Vagina (tissue), 1 donor: ENCODE measurements around the genes ATAD3A and PEX10.

- PRO-cap, result no peak
- RAMPAGE, long total RNA, result no peak
Observed at GRCh38 chr1:1422632-1423121, 1.6 kb upstream of the ANKRD65 start.

DNA sequence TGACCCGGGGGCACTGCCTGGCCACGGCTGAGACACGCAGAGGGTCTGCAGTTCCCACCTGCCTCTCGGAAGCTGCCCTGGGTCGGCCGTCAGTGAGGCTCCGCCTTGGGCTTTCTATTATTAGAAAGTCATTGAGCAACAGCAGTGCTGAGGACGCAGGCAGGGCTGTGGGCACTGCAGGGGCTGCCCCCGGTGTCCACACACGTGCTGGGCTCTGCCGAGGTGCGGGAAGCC is 3.2 kb upstream of the ATAD3A start:
- PRO-cap, result no peak
- RAMPAGE, long total RNA, result no peak

GRCh38 chr1:1511627-1512796 is at the start of gene ATAD3A:
ATAD3A (plus strand) TSS chr1:1512162.
- PRO-cap, result bidirectional peak, plus-strand start at chr1:1511789, minus-strand start at chr1:1511711; bidirectional peak, plus-strand start at chr1:1512162, minus-strand start at chr1:1512026
- RAMPAGE, long total RNA, result no peak

DNA sequence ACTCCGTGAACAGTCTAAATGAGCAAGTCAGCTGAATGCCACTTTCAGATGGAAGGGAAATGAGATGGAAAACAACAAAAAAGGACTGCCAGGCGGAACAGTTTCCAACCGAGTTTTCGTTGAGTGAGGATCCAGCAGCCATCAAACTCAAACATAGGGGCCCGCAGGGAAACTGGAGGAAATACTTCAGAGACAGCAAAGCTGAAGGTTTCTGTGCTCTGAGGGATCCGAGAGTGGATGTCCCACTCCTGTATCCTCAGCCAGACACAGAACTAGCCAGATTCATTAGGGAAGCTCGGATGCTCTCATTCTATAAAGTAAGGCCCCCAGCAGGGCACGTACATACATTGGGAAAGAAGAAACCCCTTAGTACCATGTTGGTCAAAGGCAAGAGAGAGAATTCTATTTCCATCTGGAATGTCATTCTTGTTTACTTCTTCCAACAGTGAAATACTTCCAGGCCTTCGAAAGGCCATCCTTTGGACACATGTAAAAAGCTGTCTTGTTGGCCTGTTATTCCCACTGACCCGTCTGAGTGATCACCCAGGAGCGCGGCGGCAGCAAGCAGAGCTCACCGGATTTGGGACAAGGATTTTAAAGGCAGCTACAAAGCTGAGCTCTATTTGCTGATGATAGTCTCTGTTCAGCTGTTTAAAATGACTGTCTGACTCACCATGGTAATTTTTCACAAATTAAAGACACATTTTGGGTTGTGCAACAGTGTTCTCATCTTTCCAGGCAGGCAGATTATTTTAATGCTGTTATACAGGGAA is 3.3 kb upstream of the CDK11B start:
- PRO-cap, result no peak
- RAMPAGE, long total RNA, result no peak

DNA sequence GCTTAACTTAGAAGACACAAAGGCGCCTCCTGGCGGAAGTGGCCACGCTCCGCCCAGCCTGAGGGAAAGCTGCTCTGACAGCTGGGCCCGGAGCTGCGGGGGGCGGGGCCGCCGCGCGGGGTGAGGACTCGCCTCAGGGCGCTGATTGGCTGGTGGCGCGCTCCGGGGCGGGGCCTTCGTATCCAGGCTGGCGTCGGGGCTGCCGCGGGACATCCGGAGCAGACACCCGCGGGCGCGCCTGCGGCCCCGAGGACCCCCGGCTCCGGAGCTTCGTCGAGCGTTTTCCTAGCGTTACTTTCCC is 693 bp upstream of the SLC35E2B start:
- PRO-cap, result no peak
- RAMPAGE, long total RNA, result no peak

- PRO-cap, result no peak
- RAMPAGE, long total RNA, result no peak
Observed at GRCh38 chr1:1756149-1757289, 21.8 kb downstream of the NADK start.

- PRO-cap, result unidirectional peak, plus-strand start at chr1:1777696
- RAMPAGE, long total RNA, result no peak
Observed at GRCh38 chr1:1777433-1778088, 709 bp downstream of the NADK start.

GRCh38 chr1:1790199-1790627 is 11.9 kb upstream of the NADK start:
- PRO-cap, result no peak
- RAMPAGE, long total RNA, result no peak

DNA sequence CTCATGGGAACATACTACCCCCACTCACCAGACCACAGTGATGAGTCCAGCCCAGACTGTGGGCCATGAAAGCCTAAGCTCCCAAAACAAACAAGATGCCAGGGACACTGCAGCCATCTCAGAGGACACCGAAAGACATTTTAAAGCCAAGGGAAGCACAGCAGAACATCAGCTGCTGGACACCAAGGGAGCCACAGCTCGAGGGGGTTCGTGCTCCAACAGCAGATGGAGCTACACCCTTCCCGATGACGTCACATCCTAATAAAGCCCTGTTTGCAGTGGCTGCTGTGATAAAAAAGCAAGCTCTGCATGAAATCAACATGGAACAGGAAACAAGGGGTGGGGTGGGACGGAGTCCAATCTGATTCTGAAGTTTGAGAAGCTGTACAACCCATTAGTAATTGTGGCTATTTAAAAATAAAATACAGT is 32.3 kb downstream of the GNB1 start:
- PRO-cap, result no peak
- RAMPAGE, long total RNA, result no peak

DNA sequence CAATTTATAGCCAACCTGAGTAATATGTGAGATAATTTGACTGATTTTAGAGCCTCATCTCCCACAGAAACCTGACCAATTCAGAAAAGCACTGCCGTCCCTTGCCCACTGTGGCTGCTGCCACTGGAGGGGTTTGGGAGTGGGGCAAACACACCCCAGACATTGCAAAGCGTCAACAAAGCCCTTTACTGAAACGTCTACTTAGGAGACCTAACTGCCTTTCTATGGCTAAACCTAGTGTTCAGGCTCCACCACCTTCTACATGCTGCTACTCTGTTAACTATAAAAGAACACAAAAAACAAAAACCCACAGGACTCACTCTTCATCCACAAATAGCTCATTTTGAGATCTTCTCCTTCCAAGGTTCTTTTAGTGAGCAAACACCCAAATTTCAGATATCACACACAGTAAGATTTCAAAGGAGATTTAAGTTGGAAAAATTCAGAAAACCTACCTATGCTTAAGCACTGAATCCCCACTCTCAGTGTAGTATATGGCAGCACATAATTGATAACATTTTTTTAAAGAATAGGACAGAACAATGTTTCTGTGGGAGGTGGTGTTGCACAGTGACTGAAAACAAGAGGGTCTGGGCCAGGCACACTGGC is 27.5 kb downstream of the GNB1 start:
- PRO-cap, result no peak
- RAMPAGE, long total RNA, result start-site peak on the minus strand centred at position 375 of the sequence, 29 bp wide, 9 reads

DNA sequence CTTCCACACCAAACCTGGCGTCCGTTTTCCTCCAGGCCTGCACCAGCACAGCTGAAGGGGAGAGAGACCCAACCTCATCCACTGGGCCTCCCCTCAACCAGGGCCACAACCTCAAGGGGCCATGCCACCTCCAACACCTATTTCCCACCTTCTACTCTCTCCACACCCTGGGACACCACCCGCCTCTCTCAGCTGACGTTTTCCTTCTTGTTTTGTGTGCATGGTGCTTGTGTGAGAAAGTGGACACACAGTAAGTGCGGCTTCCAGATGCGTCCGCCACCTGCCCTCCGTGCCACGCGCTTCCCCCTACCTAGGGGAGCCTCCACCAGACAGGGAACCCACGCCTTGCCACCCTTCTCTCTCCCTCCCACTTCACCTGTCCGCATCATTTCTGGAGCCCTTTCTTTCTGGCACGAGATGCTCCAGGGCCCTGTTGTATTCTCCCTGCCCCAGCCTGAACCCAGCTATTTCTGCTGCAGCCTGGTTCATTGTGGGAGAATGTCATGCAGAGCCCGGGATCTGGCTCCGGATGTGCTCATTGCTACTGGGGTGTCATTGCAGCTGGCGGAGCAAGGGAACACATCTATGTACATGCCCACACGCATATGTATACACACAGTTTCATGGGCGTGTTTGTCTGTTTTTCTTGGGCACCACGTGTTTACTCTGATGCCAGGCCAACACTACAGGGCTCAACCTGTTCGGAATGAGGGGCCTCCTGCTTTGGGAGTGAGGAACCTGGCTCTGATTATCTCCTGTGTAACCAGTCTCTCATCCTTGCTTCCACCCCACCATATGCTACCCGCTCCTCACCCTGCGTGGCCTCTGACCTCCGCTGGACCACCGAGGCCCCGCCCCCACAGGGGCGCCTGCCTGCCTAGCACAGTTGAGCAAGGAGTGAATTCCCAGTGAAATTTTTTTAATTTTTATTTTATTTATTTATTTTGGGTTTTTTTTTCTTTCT is 1.5 kb upstream of the GNB1 start:
- PRO-cap, result no peak
- RAMPAGE, long total RNA, result no peak

GRCh38 chr1:2037530-2038016 is 12.6 kb upstream of the PRKCZ start:
- PRO-cap, result no peak
- RAMPAGE, long total RNA, result no peak

DNA sequence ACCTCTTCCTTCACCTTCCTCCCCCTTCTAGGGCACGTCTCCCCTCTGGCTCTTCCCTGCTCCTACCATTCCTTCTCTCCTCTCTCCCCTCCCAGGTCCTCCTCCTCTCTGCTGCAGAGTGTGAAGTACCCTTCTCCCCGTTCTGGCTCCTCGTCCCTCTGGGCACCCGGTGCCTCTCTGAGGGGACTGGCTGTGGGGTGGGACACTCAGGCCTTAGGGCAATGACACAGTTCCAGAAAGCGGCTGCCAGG is 2.2 kb downstream of the PRKCZ start:
- PRO-cap, result no peak
- RAMPAGE, long total RNA, result no peak

DNA sequence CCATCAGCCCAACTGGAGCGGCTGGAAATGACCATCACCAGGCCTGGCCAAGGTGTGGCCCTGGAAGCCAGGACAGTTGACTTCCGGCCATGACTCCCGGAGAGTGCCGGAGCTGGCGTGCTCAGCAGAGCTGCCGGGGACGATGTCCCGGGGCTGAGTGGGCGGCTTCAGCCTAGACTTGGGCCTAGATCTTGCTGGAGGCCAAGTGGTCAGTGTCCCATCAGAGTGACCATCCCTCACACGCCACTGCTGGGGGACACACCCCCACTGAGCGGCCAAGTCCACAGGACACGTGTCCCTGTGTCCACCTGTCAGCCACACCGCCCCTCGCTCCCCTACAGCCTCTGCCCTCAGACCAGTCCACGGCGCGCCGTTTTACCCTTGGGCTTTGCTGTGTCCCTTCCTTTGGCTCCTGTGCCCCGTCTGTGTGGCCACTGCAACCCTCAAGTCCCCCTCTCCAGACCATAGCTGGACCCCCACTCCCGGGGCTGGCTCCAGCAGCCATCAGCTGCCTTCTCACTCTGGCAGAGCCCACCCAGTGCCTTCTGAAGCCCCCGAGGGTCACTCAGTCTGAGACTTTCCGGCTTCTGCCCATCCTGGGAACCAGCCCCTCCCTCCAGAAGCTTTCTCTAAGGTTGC is 4.0 kb downstream of the FAAP20 start:
- PRO-cap, result no peak
- RAMPAGE, long total RNA, result no peak

- PRO-cap, result no peak
- RAMPAGE, long total RNA, result no peak
Observed at GRCh38 chr1:2193611-2194232, 850 bp downstream of the FAAP20 start.

DNA sequence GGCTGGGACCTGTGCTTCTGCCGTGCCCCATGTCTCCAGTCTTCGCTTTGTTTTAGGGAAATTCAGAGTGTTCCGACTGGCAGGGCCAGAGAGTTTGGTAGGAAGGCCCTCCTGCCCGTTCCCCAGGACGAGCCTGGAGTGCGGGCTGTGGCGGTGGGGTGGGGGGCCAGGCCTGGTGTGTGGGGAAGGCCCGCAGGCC is 1.6 kb downstream of the SKI start:
- PRO-cap, result no peak
- RAMPAGE, long total RNA, result no peak

DNA sequence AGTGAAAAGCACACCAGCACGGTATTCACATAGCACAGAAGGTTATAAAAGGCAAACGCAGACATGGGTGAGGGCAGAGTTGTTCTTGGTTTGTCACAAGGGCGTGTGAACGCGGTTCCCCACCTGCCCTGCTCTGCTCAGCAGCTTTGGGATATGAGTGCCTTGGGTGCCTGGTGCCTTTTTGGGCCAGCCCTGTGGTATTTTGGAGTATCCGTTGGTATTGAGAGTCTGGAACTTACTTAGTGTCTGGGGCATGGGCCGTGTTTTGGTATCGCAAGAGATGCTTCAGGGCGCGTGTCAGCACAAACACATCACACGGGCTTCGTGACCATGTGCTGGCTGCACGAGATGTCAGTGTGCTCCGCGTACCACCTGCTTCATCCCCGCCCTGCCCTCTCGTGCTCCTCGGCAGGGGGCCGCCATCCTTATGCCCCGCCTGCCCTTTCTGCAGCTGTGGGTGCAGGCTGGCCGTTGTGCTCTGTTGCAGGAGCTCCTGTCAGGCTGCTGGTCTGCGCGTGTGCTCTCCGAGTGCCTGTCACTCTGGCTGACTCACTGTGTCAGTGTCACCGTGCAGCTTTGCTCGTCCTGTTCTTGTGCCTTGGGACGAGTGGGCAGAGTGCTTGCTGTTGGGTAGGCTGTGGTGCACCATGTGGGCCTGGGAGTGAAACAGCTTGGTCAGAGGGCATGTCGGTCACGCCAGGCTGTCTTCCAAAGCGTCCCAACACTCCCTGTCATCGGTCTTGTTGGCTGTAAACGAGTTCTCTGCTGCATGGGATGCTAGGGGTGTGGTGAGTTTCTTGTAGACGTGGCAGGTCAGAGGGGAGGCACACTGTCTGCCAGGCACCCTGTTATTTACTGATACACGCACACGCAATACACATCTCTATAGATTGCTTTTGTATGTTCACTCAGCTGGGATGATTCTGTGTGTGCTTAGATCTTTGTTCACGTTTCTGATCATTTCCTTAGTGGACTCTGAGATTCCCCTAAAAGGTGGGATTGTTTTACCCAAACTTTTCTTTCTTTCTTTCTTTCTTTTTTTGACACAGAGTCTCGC is 15.2 kb downstream of the SKI start:
- PRO-cap, result no peak
- RAMPAGE, long total RNA, result no peak

DNA sequence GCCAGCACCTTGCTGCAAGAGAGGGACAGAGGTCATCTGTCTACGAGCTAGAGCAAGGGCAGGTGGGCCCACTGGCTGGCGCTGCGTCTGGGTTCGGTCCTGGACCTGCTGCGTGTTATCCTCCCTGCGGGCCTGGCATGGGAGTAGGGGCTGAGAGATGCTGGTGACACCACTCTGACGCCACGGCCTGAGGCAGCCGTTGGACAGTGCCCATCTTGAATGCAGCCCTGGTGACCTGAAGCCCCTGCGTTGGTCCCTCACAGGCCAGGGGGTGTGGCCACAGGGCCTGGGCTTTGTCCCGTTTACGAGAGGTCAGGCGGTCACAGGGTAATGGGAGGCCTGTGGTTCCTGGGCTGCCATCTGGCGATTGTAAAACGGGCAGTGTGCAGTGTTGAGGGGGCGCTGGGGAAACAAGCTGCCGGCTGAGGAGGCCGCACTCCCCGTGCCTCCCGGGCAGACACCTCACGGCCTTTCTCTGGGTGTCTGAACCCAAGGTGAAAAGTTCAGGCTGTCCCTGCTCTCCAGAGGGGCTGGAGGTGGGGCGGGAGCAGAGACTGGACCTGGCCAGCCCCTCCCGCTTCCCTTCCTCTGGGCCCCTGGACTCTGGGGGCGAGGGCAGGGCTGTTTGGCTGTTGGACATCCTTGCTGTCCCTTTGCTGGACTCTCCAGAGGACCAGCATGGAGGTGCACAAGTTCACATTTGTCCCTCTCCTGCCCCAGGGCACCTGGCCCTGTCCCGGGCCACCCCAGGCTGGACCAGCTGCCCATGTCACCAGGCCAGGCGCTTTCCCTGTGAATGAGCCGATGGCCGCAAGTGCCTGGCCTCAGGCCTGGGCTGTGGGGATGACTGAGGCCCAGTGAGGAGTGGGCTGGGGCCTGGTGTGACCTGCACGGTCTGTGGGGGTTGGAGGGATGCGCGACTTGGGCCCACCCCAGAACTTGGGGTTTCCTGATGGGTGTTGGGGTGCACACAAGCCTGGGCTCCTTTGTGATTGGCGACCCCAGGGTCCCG is 42.3 kb downstream of the SKI start:
- PRO-cap, result no peak
- RAMPAGE, long total RNA, result start-site peak on the plus strand centred at position 277 of the sequence, 274 bp wide, 8 reads

DNA sequence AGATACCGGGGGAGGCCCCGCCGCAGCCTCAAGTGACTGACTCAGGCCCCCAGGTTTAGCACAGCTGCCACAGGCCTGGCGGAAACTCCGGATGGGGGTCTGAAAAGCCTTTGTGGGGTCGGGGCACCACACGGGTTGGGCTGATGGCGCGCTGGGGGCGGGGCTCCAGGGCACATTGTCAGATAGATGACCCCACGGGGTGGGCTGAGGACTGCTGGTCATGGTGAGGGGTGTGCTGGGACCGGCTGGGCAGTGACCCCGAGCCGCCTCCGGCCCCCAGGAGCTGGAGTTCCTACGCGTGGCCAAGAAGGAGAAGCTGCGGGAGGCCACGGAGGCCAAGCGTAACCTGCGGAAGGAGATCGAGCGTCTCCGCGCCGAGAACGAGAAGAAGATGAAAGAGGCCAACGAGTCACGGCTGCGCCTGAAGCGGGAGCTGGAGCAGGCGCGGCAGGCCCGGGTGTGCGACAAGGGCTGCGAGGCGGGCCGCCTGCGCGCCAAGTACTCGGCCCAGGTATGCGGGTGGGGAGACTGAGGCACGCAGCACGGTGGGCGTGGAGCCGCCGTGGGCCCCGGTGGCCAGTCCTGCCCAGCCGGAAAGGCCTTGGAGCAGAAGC is 77.7 kb downstream of the SKI start:
- PRO-cap, result no peak
- RAMPAGE, long total RNA, result no peak

DNA sequence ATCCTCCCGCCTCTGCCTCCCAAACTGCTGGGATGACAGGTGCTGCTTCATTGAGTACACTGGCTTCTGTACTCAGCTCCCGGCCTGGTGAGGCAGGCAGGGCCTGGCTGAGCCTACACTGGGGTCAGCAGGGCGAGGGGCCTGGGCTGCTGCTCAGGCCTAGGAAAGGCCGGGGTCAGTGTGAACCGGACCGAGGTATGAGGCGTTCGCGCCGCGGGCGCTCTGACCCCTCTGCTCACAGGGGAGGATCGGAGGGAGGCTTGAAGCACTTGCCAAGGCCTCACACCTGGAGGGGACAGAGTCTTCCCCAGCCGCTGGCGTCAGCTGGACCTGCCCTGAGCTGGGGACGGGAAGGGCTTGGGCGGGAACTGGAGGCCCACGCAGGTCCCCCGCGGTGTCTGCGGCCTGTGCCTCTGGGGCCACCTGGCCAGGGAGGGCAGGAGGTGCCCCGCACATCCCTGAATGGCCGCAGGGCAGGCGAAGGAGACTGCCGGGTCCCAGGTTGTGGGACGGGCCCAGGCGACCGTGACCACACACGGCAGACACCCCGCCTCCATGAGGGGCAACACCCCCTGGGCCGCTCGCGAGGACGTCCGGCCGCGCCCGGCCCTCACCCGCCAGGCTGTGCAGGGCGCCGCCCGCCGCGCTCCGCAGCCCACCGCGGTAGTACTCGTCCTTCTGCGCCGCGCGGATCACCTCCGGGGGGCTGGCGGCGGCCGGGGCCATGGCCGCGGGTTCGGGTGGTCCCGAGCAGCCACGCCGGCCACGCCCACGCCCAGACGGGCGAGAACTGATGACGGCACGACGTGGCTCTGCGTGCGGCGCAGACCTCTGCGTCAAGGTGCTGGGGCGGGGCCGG is at the start of gene PEX10:
PEX10 (minus strand) TSS at position 788 of the 859 bp plus-strand sequence.
- PRO-cap, result bidirectional peak, plus-strand start outside the sequence, minus-strand start at position 767 of the sequence
- RAMPAGE, long total RNA, result no peak